Measurements from ENCODE around the gene IST1.

DNA sequence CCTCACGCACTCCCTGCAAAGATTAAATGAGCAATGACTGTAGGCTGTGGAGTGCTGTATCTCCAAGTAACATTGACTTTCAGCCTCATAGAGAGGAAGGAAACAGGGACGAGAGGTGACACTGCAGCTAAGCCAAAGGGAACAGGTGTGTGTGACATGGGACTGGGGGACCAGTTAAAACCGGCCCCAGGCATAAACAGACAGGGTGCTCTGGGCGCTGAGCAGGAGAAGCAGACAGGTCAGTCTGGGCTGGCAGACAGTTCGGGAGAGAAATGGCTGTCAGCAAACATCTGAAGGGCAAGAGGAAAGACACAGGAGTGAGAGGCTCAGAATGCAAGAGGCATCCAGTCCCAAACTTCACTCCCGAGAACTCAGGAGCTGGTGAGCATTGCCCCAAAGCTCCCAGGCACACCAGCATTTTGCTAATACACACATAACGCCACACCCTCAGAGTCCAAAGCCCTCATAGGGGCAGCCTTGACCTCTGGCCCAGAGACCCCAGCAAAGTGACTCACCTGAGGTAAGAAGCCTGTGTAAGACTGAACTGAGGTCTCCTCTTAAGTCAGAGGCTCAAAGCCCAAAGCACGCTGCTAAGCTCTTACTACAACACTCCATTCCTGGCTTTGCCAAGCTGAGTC lies 16.6 kb downstream of the ST3GAL2 start:
- PRO-cap, 2 experiments, result no peak in any of the 2 experiments

DNA sequence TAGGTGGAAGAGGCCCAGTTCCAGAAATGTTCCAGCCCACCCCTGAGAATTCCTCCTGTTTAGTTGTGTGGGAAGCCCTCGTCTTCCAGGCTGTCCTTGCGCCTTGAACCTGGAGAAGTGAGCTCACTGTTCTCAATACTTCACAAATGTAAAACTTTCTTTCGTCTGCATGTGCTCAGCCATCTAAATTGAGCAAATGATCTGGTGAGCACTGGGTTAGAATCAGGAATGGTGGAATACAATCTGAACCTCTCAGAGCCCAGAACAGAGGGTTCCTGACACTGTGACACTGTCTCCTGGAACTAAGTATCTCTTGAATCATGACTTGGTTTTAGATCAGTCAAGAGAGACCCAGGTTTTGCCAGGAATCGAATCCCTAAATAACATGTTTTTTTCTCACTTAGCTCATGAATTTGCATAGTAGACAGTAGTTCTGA lies 49.2 kb downstream of the SF3B3 start:
- PRO-cap, 2 experiments, result no peak in any of the 2 experiments

- PRO-cap, 2 experiments, result no peak in any of the 2 experiments
These were observed 50.9 kb downstream of the SF3B3 start for GRCh38 chr16:70574520-70574963.

DNA sequence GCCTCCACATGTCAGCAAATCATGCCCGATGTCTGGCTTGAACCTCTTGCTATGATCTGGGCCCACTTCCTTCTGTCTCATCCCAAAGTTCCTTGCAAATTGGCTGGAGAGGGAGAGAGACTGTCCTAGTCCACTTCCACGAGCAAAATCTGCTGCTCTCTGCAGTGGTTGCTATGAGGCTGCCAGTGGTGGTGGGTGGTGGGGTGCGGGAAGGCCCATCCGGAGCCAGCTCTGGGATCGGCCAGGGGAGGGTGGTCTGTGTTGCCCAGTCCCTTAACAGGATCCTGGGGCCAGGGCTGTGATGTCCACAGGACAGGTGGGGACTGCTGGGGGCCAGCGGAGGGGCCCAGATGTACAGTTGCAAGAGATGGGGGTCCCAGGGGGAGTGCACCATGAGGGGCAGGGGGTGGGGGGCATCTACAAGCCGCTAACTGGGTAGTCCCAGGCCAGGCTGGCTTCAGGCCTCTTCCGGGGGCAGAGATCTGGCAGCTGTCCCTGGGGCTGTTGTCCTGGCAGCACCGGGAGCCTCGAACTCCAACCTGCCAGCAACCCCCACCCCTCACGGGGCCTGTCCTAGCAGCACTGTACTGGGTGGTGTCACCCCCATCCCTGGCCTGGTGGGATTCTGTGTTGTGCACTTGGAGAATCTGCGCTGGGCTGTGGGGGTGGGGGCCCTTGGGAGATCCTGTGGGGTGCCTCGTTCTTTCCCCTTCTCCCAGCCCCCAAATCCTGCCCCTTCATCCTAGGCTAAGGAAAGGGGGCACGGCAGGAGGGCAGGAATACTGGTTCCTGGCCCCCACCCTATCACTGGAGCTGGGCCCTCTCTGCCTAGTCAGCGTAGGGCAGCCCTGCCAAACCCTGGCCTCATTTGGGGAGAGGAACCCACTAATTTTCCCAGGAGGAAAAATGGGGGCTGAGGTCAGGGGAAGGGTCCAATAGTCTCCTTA lies 1.6 kb downstream of the MTSS2 start:
- PRO-cap, 2 experiments, result peak in 1 of 2 experiments; most common plus-strand start position 662 of the sequence (in 1)

- PRO-cap, 2 experiments, result no peak in any of the 2 experiments
These were observed 21.2 kb upstream of the MTSS2 start for GRCh38 chr16:70706712-70707726.

- PRO-cap, 2 experiments, result no peak in any of the 2 experiments
These were observed 40.0 kb upstream of the MTSS2 start for GRCh38 chr16:70725767-70726387.

DNA sequence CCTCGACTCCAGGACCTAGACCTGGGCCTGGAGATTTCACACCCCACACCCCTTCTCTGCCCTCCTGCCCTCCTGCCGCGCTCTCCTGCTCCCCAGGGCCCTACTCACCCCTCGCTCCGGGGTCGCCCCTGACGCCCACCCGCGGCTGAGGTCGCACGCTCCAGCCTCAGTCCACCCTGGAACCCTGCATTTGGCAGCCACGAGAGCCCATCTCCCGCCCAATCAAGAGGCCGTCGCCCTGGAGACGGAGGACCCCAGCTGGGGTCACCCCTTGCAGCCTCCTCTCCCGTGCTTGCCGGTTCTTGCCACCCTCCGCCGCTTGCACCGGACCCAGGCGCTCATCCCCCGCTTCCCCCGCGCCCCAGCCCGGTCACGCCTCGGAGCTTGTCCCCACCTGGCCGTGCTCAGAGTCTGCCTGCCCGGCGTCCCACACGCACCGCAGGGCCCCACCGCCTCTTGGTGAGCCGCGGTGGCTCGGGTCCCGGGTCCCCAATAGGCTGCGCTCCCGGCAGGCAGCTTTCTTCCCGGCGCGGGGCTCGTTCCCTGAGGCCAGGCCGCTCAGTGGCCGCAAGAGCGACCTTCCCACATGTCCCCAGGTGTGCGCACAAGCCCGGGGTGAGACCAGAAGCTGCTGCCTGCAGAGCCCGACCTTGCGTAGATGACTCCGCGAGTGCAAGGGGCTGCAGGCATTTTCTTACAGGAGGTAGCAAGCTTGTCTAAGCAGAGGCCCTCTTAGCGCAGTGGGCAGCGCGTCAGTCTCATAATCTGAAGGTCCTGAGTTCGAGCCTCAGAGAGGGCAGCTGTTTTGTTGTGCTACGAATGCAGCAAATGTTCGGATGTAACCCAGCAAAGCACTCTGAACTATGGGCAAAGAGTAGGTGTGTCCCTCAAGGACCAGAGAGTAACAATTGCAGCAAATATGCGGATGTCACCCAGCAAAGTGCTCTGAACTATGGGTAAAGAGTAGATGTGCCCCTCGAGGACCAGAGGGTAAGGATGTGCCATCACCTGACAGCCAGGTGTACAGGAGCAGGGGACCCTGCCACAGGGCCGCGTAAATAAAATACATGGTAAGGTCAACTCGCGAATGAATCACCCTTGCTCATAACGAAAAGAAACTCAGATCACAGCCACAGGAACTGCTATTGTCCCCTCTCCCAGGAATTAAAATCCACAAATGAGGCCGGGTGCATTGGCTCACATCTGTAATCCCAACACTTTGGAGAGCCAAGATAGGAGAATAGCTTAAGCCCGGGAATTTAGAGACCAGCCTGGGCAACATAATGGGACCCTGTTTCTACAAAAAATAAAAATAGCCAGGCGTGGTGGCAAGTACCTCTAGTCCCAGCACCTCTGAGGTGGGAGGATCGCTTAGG lies 15.6 kb downstream of the TLE7 start:
- PRO-cap, 2 experiments, result no peak in any of the 2 experiments

DNA sequence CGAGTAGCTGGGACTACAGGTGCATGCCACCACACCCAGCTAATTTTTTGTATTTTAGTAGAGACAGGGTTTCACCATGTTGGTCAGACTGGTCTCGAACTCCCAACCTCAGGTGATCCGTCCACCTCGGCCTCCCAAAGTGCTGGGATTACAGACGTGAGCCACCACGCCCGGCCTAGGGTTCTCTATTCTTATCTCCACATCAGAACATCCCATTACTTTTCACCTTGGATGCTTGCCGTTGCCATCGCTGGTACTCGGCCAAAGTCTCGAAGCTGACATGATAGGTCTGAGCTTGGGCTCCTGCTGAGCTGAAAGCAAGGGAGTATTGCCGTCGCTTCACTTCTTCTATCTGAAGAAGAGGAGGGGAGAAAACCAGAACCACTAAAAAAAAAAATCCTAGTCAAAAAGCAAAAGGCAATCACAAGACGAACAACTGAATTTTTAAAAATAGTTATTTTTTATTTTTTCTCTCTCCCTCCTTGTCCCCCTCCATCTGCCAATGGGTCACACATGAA lies 40.2 kb downstream of the PHLPP2 start:
- PRO-cap, 2 experiments, result no peak in any of the 2 experiments

DNA sequence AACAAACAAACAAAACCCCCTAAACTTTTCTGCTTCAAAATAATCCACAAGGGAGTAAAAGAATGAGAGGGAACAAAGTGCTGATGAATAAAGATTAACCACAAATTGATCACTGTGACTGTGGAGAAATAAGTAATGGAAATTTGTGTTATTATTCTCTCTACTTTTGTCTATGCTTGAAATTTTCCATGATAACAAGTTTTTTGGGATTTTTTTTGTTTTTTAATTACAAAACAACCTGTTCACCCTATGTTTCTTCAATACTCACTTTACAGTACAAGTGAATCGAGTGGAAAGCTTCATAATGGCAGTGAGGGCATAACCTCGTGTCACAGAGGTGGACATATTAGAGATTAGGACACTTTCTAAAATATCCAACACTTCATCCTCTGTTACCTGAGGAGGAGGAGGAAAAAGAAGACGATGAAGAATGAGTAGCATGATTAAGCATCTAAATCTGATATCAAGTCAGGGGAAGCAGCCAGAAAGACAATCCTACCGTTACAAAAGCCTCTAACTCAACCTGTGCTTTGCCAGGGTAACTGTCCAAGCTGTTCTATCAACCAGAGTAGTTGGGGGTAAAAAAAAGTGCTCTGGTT lies 23.6 kb upstream of the PHLPP2 start:
- PRO-cap, 2 experiments, result no peak in any of the 2 experiments

DNA sequence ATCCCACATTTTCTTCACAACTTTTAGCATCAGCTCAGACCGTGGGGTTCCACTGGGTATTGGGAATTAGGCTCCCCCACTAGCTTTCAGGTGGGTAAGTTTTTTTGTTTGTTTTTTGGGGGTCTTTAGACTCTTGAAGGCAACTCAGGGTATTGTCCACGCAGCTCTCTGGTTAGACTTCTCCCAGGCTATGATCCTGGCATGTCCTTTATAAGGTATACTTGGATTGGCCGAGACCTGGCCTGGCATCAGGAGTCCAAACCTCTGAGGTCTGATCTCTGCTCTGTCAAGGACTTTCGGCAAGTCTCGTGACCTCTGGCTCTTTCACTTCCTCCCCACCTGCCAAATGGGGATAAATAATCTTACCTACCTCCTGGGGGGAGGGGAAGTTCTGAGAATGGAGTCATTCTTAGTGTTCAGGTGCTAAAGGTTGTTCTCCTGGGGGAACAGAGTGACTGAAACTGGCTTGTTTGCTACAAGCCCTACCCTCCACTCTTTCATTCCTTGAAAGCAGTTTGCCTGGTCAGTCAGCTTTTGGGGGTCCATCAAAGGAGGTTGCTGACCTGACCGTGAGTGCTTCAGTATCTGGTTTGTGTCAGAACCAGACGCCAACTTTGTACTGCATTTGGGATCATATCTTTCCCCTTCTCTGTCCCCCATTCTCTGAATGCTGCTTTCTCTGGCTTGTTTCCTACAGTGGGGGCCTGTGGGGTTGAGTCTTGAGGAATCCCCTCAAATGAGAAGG lies 7.7 kb downstream of the ATXN1L start:
- PRO-cap, 2 experiments, result peak in 1 of 2 experiments; most common plus-strand start position 446 of the sequence (in 1)

DNA sequence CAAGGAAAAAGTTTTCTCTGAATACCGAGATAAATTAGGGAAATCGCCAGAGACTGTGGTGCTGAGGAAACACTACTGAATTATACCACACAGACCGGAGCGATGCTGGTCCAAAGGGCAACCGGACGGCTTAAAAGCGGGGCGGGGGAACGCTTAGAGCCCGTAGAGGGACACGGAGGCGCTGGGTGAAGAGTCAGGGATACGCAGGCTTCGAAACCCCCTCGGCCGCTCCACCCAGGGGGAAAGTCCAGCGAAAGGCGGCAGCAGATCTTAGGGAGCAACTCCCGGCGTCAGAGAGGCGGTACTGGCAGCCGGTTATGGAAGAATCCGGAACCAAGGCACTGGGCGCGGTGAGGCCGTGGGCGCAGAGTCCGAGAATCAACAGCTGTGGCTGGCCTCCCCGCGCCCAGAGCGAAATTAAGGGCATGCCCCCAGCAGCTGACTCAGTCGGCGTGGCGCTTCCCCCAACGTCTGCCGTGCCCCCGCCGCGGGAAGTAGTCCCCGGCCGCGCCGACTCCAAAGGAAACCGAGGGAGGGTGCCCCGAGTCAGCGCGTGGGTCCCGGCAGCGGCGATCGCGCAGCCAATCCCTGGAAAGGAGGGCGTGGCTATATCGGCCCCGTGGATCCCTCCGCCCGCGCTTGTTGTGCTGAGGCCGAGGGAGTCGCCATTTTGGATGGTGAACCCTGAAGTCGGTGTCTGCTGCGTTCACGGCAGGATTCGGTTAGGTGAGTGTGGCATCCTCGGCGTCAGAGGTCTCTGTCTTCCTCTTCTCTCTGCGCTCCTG lies at the start of gene IST1:
IST1 (plus strand) TSS at position 668 of the 785 bp plus-strand sequence.
- PRO-cap, 2 experiments, result peak in 2 of 2 experiments; most common plus-strand start position 669 of the sequence (in 2); most common minus-strand start position 419 of the sequence (in 2)

- PRO-cap, 2 experiments, result no peak in any of the 2 experiments
These were observed 17.0 kb downstream of the DHODH start for GRCh38 chr16:72025419-72026055.

DNA sequence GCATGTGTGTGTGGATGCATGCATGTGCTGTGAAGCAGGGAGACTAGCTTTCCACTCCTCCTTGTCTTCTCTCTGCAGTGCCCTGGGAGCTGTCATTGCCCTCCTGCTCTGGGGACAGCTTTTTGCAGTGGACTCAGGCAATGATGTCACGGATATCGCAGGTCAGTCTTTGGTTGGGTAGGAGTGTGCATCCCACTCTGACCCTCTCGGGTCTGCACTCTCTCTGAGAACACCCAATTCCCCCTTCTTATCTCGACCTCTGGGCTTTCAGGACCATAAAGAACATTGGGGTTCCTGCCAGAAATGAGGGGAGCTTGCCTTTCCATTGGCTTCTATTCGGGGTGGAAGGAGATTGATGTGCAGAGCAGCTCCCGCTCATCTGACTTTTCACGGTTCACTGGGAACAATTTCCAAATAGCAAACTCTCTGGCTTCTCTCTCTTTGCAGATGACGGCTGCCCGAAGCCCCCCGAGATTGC lies 1.8 kb downstream of the HP start:
- PRO-cap, 2 experiments, result no peak in any of the 2 experiments

GRCh38 chr16:72095915-72096437 lies 2.3 kb downstream of the DHX38 start:
- PRO-cap, 2 experiments, result no peak in any of the 2 experiments

GRCh38 chr16:72126741-72126965 lies 33.0 kb downstream of the DHX38 start:
- PRO-cap, 2 experiments, result no peak in any of the 2 experiments

DNA sequence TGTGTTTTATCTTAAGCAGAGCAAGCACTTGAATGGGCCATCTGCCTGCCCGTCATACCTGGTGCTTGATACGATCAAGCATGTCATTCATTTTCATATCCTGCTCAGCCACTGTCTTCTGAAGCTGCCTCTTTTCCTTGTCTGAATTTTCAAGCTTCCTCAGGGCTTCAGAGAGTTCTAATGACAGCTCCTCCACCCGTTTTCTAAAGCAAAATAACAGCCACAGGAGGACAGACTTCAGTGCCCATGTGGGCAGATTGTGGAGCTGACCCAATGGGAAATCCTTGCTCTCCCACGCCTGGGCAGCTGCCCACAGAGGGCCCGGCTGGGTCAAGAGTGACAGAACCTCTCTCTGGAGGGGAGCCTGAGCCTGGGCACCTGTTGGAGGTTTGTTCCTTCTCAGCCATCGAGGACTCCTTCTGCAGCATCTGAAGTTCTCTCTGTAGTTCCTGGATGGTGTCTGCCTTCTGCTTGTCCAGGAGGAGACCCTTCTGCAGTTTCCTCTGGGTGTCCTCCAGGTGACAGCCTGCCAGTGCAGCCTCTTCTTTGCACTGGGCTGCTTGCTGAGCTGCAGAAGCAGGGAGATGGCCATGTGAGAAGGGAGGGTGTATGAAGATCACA lies 36.6 kb downstream of the DHX38 start:
- PRO-cap, 2 experiments, result no peak in any of the 2 experiments

DNA sequence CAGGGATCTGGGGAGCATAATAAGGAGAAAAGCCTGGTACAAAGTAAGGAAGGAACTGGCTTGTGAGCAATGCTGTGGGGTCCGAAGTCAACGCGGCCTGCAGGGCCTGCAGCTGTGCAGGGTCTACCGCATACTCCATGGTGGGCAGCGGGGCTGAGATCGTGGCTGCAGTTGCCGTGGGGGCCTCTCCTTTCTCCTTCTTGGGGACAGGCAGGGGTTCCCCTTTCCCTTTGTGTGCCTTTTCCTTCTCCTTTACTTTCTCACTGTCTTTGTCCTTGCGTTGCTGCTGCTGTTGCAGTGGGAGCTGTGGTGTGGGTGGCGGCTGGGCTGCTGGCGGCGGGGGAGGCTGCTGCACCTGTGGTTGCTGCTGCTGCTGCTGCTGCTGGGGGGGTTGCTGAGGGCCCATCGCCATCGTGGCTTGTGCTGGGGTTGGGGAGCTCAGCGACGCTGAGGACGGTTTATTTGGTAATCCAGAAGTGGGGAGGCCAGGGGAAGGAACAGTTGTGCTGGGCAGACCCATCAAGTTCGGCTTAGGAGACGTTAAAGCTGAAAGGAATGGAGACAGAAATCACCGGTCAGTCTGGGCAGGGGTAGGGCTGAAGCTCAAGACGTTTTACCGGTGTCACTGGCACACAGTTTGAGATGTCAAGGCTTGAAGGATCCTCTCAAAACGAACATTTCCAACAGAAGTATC lies 259.5 kb downstream of the ZFHX3 start:
- PRO-cap, 2 experiments, result peak in 2 of 2 experiments; most common plus-strand start position 266 of the sequence (in 2); most common minus-strand start position 197 of the sequence (in 1)

- PRO-cap, 2 experiments, result no peak in any of the 2 experiments
These were observed 101.3 kb downstream of the ZFHX3 start for GRCh38 chr16:72946451-72947223.

- PRO-cap, 2 experiments, result no peak in any of the 2 experiments
These were observed 90.4 kb downstream of the ZFHX3 start for GRCh38 chr16:72957517-72958010.

DNA sequence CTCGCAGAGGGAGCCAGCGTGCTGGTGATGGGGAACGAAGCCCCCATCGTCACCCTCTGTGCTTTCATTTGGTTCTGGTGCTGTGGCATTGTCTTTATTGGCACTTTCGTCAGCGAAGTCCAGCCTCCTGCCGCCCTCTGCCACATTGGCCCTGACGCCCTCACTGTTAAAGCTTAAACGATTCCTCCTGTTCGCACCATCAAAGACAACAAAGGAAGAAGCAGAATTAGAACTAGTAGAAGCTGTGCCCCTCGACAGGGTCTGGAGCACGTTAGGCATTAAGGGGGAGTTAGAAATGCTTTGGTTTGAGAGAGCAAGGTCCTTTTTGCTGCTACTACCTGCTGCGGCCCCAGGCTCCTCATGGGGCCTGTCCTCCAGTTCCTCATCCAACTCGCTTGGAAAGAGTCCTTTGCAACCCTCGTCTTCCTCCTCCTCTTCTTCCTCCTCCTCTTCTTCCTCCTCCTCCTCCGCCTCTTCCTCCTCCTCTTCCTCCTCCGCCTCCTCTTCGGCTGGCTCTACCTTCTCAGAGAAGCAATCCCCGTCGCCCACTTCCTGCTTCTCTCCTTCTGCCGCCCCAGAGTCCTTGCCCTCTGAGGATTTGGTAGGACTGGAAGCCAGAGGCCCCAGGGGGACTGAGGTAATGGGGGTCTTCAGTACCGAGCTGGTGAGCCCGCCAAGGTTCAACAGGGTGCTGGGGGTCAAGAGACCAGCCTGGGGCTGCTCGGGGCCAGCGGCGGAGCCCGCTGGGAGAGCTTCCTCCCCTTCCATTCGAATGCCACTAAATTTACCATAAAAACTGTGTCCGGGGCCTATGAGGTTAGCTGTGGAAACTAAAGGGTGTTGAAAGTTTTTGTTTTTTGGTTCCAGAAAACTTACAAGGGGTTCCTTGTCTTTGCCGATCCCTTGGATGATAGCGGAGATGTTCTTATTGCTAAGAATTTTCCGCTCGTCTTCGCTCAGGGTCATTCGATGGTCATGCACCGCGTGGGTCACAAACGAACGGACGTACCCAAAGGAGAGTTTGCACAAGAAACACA lies 89.3 kb downstream of the ZFHX3 start:
- PRO-cap, 2 experiments, result no peak in any of the 2 experiments